Choroid plexus epithelial cell (primary cell): Measurements from ENCODE around the genes AMDHD1 and NEDD1.

DNA sequence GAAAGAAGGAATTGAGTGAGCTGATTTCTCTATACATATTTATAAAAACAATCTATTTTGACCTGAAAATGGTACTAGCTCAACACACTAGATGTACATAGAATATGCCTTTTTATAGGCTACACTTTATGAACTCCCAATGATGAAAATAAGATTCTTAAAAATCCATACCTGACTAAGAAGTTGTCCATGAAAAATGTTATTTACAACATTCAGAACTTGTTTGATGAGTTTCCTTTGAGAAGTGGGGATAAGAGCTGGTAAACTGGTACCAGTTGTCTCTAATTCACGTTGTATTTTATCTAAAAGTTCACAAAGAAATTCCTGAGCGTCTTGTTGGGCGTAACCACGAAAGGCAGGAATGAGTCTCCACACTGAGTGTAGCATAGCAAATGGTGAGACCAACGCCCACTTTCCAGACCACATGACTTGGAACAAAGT lies 18.6 kb downstream of the USP44 start:
- RRBS: no CpG with 5 or more reads among the region's 5 CpGs

DNA sequence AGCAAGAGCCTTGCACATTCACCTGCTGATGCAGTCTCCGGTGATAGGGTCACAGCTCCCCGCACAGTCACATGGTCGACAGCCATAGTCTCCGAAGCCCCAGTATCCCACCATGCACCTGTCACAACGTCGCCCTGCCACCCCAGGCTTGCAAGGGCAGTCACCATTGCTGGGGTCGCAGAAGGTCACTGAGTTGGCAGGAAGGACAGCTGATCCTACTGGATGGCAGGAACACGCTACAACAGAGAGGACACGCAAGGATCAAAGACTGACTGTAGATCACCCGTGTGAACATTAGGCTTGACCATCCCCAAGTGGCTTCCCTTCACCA lies 107.1 kb downstream of the NTN4 start:
- RRBS: no CpG with 5 or more reads among the region's 10 CpGs

GRCh38 chr12:95942868-95943650 lies at the start of gene AMDHD1:
AMDHD1 (plus strand) TSS chr12:95943331.
- RRBS: 2% methylated on average over 7 of the region's 59 CpGs

DNA sequence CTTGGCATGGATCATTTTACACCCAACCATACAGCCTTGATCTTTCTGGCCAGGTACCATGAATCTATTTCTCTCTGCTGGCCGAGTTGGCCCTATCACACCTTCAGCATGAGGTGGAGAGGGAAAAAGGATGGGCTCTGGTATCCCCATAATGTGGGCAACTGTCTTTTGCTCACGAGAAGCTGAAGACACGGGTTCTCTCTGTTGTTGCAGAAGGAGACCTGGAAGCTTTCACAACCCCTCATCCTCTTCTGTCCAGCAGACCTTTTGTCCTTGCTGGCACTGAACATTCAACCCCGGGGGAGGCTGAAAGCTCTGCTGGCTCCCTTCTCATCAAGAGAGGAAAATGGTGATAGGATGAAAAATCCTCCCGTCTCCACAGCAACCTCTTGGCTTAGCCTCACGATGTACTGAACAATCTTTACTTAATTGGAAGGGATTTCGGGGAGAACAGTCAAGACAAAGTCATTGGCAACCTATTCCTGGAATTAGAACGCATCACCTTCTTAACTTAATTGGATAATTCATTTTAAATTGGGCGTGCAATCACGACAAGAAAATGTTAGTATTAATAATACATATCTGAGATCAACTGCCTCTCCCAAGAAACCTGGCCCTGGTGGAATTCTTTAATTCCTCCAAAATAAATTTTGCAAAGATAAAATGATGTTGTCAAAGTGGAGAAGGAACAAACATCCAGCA lies 39.0 kb downstream of the ELK3 start:
- RRBS: no CpG with 5 or more reads among the region's 10 CpGs

- RRBS: no CpG with 5 or more reads among the region's 18 CpGs
These were observed 42.1 kb downstream of the ELK3 start for GRCh38 chr12:96236190-96236832.

DNA sequence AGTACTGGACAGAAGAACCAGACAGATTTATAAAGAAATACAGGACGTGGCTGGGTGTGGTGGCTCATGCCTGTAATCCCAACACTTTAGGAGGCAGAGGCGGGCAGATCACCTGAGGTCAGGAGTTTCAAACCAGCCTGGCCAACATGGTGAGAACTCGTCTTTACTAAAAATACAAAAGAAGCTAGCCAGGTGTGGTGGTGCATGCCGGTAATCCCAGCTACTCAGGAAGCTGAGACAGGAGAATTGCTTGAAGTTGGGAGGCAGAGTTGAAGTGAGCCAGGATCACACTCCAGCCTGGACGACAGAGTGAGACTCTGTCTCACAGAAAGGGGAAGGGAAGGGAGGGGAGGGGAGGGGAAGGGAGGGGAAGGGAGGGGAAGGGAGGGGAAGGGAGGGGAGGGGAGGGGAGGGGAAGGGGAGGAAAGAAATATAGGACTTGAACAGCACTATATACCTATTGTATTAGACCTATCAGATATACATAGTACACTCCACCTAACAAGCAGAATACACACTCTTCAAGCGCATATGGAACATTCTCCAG lies 52.9 kb downstream of the CDK17 start:
- RRBS: no CpG with 5 or more reads among the region's 6 CpGs

GRCh38 chr12:96699076-96699386 lies 208.0 kb upstream of the NEDD1 start:
- RRBS: no CpG with 5 or more reads among the region's 8 CpGs

DNA sequence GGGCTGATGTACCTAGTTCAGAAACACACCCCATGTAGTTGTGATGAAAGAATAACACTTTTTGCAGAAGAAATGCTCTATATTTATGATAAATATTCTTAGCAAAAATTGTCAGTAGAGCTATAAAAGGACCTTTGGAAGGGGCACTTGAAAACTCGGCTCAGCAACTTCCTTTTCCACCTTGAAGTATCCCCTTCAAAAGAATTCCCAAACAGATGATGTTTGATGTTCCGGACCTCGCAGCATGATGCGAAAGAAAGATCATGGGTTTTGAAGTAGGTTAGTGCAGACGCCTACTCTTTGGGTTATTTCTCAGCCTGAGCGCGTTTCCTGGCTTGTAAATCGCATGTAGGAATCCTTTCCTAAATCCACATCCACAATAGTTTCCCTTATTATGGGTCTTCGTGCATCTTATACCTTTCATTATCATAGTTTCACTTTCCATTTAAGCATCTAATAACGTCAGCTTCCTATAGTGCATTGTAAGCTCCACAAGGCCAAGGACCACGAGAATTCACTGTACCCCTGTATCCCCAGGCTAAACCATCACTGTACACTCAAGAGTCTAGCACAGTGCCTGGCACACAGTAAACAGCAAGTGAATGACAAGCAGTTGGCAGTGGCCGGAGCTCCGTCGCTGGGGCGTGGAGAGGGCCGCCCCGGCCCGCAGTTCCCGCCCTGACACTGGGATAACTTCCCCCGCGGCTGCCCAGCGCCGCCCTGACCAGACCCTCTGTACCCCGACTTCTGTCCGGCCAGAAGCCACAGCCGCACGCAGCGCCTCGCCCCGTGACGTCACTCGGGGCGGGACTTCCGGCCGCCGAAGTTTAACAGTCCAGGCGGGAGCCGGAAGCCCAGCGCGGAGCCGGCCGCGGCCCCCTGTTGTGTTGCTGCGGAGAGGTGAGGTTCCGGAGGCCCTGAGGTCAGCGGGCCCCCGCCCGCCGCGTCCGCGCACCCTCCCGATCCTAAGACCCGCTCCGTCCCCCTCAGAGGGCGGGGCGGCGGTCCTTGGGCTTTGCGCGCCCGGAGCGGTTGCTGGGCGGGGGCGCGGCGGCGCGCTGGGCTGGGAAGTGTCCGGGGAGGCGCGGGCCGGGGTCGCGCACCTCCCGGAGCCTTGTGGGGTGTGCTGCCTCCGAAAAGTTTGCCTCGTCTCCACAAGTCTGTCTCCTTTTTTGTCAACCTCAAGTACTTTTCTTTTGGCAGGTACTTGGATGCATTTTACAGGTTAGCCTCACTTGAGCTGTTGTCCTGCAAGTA lies at the start of gene NEDD1:
Gene NEDD1, plus strand, starts transcription at position 857 of the 1,257 bp plus-strand sequence.
- RRBS: 2% methylated on average over 33 of the region's 77 CpGs

DNA sequence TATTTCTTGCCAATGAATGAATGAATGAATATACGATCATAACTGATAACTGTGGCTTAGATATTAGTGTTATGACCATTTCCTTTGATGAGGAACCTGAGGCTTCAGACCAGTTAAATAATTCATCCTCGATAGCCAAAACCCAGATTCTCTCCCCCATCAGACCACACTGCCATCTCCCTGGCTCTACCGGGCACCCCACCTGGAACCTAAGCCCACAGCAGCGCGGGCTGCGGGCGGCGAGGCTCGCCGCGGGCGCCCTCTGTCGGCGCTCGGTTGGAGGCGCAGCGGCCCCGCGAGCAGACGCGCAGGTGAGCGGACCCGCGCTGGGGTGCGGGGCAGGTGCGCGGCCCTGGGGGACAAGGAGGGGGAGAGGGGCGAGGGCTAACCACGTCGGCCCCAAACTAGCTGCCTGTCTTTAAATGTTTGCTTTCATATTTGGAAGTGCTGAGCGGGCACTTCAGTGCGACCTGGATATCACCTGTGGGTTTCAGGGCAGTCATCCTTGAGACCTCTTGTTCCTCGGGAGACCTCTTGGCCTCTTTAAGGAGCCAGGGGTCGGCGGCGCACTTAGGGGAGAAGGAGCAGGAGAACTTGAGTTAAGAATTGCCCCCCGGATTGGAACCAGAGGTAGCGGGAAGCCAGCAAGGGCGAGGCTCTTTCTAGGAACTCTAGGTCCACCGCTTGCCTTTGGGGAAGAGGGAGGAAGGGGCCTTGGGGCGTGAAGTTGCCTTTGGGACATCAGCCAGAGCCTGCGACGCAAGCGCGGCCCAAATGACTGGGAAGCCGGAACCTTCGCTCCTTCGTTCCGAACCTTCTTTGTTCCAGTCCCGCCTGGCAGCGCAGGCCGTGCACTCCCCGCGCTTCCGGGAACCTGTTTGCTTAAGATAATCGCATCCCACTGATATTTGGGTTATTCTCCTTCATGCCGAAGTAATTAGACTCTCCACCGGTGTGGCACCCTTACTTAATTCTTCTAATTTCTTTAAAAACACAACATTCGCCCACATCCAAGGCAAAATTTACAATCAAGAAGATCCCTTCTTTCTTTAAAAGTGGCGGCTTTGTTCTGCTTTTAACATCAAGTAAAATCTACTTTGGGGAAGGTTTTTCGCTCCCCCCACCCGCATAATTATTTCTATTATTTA lies 78.7 kb downstream of the NEDD1 start:
- RRBS: 3% methylated on average over 12 of the region's 62 CpGs

GRCh38 chr12:97168723-97169214 lies 261.7 kb downstream of the NEDD1 start:
- RRBS: no CpG with 5 or more reads among the region's 5 CpGs

DNA sequence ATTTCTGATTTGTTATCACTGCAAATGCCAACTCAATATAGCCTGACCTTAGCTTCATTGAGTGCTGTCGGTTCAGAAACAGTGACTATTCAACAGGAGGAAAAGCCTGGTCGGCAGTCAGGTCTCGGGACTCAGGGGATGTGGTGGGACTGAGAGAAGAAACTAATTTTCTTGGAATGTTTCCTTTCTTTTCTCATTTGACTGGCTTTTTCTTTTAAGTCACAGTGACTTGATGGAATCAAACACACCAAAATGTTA lies 549.7 kb downstream of the NEDD1 start:
- RRBS: no CpG with 5 or more reads among the region's 3 CpGs

- RRBS: no CpG with 5 or more reads among the region's 2 CpGs
These were observed 240.6 kb upstream of the TMPO start for GRCh38 chr12:98274760-98275163.

DNA sequence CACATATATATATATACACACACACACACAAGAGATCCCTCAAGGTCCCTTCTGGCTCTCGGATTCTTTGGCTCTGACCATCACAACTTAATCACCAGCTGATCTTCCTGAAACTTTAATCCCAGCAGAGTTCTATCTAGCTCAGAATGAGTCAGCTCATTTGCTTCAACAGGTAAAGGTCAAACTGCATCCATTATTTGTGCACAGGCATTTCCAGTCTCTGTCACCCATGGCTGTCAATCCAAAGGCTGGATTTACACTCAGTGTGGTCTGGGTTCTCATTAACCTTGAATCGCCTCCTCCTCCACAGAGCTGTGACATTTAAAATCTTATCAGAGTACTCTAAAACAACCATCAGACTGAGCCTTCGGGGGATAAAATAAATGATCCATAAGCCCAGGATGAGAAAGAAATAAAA lies 113.3 kb upstream of the TMPO start:
- RRBS: no CpG with 5 or more reads among the region's 3 CpGs

- RRBS: 2% methylated on average over 9 of the region's 22 CpGs
These were observed 320 bp upstream of the SLC25A3 start for GRCh38 chr12:98593164-98593567.

DNA sequence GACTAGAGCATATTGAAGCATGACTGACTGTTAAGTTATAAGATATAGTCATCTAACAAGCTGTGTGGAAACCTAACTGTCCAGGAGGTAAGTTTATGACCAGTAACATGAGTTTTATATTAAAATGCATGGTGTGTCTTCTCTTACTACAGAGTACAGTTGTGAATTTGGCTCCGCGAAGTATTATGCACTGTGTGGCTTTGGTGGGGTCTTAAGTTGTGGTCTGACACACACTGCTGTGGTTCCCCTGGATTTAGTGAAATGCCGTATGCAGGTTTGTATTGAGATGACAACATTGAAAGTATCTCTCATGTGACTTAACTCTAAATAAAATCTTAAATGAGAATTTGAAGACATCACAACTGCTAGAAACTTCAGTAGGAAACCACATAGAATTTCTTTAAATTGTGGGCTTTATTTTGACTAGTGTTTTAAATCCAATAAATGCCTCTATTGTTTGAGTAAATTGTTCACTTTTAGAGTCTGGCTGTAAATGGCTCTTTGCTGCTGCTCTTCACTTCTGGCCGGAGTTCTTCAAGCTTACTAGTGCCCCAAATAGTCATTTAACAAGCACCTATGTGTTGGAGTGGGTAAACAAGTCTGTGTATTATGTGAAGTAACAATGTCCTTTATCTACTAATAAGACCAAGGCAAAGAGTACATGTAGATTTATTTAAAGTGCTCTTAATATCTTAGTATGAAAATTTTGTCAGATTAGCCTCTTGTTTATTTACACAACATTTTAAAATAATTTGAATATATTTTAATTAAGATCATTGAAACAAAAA lies 2.3 kb downstream of the SLC25A3 start:
- RRBS: no CpG with 5 or more reads among the region's 4 CpGs

DNA sequence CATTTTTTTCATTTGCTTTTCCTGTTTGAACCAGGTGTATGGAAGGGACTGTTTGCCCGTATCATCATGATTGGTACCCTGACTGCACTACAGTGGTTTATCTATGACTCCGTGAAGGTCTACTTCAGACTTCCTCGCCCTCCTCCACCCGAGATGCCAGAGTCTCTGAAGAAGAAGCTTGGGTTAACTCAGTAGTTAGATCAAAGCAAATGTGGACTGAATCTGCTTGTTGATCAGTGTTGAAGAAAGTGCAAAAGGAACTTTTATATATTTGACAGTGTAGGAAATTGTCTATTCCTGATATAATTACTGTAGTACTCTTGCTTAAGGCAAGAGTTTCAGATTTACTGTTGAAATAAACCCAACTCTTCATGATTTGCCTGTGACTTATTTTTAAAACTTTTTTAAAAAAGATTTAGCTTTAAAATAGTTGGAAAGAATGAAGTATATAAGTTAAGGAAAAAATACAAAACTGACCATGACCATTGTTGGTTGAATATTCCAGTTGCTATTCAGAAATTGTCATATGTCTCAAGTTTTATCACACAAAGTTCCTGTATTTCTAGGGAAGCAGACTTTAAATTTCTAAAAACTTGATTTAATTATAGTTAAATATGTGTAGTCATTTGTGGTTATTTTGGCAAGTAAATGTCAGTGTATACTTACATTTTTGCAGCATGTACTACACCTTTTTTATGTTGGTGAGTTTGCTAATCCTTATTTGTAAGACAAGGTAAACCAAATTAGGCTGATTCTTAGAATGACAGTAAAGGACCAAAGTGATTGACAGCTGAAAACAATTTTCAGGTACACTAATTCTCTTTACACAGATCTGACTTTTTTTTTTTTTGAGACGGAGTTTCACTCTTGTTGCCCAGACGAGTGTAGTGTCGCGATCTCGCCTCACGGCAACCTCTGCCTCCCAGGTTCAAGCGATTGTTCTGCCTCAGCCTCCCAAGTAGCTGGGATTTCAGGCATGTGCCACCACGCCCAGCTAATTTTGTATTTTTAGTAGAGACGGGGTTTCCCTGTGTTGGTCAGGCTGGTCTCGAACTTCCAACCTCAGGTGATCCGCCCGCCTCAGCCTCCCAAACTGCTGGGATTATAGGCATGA lies 8.2 kb downstream of the SLC25A3 start:
- RRBS: no CpG with 5 or more reads among the region's 16 CpGs

DNA sequence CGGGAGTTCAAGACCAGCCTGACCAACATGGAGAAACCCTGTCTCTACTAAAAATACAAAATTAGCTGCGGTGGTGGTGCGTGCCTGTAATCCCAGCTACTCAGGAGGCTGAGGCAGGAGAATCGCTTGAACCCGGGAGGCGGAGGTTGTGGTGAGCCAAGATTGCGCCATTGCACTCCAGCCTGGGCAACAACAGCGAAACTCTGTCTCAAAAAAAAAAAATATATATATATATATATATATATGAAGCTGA lies 10.5 kb downstream of the SLC25A3 start:
- RRBS: no CpG with 5 or more reads among the region's 8 CpGs

- RRBS: no CpG with 5 or more reads among the region's 7 CpGs
These were observed 773 bp downstream of the APAF1 start for GRCh38 chr12:98645863-98646262.

DNA sequence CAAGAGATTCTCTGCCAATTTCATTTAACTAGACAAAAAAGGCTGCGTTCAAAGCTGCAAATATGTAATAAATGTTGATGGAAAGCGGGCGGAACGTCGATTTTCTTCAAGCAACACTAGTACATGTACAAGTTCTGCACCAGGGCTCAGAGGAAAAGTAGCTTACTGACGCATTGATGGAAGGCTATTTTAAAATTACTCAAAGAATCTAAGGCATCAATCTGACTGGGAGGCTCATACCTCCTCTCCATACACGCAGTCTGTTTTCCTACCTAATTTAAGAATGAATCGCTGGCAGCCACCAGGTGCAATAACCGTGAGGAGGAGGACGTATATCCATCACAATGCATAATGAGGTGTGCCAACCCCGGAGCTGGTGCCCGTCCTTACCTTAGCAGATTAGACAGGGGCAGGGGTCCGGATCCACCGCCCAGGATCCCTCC lies 1.0 kb downstream of the ANKS1B start:
- RRBS: no CpG with 5 or more reads among the region's 14 CpGs

DNA sequence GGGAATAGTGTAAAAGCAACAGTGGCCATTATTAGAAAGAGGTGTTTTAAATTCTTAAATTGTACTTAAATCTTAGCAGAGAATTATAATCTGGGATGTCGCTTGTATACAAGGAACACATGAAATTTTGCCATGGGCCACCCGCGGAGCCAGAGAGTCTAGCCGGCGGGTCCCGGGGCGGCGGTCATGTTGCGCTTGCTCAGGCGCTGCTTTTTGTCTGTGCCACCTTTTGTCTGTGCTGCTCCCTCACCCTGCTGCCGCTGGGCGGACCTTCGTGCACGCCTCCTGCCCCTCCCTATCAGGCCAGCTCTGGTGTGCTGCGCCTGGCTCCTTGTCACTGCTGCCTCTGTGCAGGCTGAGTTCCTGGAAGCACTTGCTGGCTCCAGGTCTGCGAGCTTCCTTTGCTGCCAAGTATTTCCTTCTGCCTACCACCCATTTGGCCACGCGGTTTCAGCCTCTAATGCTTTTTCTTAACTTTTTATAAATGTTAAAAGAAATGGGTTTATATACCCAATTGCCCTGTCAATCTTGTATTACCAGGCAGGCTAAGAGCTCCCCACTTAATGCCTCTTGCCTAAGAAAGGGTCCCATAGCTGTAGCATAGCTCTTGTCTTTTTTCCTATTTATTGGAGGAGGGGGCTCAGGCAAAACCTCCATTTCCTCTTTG lies 21.3 kb upstream of the BLTP3B start:
- RRBS: no CpG with 5 or more reads among the region's 18 CpGs